ENCODE results near the gene BMAL1.

GRCh38 chr11:12087081-12087702 lies 23.2 kb upstream of the MICAL2 start:
- PRO-cap, 2 experiments = peak in 1 of 2 experiments; most common plus-strand start chr11:12087376 (in 1); most common minus-strand start chr11:12087270 (in 1)
- RAMPAGE, long total RNA, 5 experiments = no peak in any of the 5 experiments

DNA sequence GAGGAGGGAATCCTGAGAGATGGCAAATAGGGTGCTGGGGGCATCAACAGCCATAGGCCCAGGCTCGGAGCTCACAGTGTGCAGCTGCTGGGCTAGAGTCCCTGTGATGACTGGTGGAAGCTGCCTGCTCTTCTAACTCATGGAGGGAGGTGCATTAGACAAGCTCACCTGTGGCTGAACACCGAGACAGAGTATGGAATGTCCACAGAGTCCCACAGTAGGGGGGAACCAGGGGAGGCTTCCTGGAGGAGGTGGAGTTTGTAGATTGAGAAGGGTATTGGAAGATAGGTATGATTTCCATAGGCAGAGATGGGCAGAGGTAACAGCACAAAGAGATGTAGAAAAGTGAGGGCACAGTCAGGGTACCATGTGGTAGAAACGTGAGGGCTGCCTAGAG lies 9.9 kb downstream of the MICAL2 start:
- PRO-cap, 2 experiments = no peak in any of the 2 experiments
- RAMPAGE, long total RNA, 5 experiments = no peak in any of the 5 experiments

DNA sequence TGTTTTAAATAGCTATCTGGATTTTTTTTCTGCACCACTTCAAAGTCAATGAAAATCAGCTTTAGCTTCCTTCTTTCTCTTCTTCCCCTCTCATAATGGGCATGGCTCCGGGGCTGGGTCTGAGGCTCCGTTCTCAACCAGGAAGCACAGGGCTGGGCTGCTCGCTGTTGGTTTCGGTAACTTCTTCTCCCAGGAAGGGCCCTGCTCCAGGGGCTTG lies 23.8 kb downstream of the MICAL2 start:
- PRO-cap, 2 experiments = no peak in any of the 2 experiments
- RAMPAGE, long total RNA, 5 experiments = no peak in any of the 5 experiments

GRCh38 chr11:12138899-12139982 lies 28.9 kb downstream of the MICAL2 start:
- PRO-cap, 2 experiments = no peak in any of the 2 experiments
- RAMPAGE, long total RNA, 5 experiments = no peak in any of the 5 experiments

DNA sequence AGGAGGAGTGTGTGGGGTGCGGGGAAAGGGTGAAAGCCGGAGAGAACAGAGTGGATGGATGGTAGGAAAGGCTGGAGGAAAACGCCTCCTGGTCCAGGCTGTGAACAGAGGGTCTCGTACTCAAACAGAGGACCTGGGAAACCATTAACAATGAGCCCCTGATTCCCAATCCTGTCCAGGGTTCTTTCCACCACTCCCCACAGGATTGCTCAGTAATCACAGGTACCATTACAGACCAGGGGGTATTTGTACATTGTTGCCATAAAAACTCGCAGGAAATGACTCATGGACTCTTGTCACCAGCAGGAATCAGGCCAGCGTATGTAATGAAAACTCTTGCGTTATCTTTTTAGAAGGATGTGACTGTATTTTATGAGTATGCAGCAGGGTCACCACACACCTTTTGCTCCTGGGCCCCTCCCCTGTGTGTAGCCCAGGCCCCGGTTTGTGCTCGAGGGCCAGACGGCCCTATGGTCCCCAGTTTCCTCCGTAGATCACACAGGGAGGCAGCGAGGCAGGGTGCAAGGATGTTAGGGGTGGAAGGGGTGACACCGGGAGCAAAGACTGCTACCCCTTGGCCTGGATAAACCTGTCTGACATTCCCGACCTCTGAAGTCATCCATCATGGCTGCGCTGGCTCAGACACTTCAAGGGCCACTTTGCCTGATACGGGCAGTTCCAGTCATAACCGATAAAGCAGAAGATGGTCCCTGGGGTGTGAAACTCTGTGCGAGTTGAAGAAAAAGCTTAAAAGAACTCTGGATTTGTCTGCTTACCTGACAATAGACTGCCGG lies 56.7 kb downstream of the MICAL2 start:
- PRO-cap, 2 experiments = no peak in any of the 2 experiments
- RAMPAGE, long total RNA, 5 experiments = no peak in any of the 5 experiments

DNA sequence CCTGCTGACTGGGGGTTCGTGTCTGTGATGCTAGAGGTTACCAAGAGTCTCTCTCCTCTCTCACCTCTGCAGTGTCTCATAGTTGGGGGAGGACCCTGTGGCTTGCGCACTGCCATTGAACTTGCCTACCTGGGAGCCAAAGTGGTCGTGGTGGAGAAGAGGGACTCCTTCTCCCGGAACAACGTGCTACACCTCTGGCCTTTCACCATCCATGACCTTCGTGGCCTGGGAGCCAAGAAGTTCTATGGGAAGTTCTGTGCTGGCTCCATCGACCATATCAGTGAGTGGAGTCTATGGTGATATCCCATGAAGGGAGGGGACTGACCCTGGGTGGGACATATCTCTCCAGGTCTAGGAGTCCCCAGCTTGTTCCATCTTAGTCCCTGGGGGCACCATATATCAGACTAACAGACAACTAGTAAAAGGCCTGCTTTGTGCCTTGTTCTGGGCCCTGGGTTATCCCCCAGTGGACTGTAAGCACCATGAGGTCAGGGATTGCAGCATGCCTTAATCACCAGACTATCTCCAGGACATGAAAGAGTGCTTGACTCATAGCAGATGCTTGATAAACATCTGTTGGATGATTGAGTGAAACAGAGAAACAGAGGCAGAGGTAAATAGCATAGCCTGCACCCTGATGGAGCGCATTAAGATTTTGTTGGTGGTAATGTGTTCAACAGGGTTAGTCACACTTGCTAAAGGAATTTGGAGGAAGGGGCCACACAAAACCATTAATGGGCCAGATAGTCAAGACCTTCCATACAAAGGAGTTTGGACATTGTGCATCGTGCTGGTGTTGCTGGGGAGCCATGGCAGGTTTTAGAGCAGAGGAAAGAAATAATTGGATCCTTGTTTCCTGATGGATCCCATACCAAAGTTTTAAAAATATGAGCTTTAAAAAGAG lies 94.0 kb downstream of the MICAL2 start:
- PRO-cap, 2 experiments = no peak in any of the 2 experiments
- RAMPAGE, long total RNA, 5 experiments = no peak in any of the 5 experiments

DNA sequence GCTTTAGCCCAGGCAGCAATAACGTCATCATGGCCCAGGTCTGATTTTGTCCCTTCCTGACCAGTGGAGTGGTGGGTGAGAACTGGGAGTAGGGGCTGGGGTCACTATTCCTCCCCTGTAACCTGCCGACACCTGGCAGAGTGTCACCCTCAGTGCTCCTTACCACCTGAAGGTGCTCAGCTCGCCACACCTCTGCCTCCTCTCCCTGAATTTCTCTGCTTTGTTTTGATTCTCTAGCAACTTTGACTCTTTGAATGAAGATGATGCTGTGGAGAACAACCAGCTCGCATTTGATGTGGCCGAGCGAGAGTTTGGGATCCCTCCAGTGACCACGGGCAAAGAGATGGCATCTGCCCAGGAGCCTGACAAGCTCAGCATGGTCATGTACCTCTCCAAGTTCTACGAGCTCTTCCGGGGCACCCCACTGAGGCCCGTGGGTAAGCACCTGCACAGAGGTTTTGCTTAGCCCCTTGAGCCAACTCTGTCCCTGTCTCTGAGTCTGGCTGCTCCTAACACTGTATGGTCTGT lies 115.6 kb downstream of the MICAL2 start:
- PRO-cap, 2 experiments = no peak in any of the 2 experiments
- RAMPAGE, long total RNA, 5 experiments = no peak in any of the 5 experiments

DNA sequence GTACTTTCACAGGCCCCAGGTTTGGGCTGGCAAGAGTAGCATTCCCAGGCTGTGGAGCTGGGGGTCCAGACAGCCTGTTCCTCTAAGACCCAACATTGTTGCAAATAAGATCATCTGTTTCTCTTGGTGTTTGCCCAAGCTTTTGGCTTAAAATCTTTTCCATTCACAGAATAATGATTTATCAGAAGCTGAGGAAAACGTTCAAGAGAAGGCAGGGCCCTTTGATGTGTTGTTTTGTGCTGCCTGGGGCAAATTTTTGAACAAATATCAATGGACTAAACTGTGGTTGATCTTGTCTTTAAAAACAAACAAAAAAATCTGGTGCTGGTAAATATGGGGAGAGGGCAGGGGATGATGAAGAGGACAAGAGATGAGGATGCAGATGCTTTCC lies 124.0 kb downstream of the MICAL2 start:
- PRO-cap, 2 experiments = no peak in any of the 2 experiments
- RAMPAGE, long total RNA, 5 experiments = no peak in any of the 5 experiments

DNA sequence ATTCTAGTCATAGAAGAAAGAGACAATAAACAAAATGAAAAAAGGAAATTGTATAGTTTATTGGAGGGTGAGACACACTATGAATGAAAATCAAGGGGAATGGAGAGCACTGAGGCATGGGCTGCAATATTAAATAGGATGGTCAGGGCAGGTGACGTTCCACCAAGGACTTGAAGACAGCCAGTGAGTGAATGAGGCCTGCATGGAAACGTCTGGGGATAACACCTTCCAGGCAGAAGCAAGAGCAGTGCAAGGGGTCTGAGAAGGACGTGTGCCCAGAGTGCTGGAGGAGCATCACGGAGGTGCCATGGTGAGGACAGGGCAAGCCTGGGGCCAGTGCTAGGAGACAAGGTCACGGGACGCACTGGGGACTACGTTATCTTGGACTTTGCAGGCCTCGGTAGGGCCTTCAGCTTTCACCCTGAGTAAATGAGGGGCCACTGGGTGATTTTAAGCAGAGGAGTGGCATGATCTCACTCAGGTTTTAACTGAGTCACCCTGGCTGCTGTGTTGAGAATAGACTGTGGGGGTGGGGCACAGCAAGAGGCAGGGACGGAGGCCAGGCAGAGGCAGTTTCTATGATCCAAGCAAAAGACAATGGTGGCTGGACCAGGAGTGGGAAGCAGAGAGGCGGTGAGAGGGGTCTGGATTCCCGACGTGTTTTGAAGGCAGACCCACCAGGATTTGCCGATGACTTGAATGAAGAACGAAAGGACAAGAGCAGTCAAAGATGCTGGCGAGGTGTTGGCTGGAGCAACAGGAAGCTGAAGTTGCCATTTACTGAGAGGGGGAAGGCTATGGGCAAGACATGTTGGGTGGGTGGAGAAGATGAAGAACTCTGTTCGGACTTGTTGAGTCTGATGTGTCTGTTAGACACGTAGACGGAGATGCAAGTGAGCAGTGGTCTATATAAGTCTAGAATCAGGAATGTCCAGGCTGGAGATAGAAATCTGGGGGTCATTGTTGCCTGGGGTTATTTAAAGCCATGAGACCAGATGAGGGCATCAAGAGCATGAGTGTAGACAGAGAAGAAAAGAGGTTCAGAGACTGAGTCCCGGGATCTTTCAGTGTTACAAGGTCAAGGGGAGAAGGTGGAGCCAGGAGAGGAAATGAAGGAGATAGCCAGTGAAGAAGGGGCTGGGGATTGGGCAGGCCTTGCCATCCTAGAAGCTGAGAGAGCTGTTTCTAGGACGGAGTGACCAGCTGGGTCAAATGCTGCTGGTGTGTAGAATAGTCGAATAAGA lies 102.6 kb upstream of the PARVA start:
- PRO-cap, 2 experiments = no peak in any of the 2 experiments
- RAMPAGE, long total RNA, 5 experiments = no peak in any of the 5 experiments

DNA sequence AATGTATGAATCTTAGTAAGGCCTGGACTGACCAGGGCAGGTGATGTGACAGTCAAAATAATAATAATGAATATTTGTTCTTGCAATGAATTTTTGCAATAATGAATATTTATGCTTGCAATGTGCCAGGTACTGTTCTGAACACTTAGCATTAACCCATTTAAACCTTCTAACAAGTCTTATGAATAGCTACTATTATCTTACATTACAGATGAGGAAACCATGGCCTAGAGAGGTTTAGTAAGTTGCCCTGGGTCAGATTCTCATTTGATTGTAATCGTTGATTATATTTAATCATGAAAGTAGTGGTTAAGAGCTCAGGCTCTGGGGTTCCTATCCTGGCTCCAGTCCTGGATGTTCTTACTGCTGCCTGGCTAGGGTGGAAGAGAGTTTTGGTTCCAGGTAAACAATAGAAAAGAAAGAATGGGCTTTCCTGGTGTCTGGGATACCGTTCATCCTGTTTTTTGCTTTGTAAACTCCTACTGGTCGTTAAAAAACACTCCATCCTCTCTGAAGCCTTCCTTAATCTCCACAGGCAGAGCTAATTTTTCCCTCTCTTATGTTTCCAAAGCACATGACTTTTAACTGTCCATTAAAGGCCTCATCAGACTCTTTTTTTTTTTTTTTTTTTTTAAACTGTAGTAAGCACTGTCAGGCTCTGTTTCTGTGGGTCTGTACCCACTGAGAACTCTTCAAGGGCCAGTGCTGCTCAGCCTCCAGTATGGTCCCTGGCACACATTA lies 103.9 kb downstream of the TEAD1 start:
- PRO-cap, 2 experiments = no peak in any of the 2 experiments
- RAMPAGE, long total RNA, 5 experiments = no peak in any of the 5 experiments

DNA sequence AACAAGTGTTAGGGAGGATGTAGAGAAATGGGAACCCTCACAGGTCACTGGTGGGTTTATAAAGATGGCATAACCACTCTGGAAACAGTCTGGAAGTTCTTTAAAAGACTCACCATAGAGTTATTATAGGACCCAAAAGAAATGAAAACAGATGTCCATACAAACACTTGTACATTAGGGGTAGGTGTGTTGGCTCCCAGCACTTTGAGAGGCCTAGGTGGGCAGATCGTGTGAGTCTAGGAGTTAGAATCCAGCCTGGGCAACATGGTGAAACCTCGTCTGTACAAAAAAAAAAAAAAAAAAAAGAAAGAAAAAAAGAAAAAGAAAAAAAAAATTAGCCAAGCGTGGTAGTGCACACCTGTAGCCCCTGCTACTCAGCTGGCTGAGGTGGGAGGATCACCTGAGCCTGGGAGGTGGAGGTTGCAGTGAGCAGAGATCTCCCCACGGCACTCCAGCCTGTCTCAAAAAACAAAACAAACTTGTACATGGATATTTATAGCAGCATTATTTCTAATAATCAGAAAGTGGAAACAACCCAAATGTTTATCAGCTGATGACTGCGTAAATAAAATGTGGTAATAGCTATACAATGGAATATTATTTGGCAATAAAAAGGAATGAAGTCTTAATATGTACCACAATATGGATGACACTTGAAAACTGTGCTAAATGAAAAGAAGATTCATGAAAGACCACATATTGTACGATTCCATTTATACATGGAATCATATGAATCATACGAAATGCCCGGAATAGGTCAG lies 107.6 kb downstream of the TEAD1 start:
- PRO-cap, 2 experiments = no peak in any of the 2 experiments
- RAMPAGE, long total RNA, 5 experiments = no peak in any of the 5 experiments

DNA sequence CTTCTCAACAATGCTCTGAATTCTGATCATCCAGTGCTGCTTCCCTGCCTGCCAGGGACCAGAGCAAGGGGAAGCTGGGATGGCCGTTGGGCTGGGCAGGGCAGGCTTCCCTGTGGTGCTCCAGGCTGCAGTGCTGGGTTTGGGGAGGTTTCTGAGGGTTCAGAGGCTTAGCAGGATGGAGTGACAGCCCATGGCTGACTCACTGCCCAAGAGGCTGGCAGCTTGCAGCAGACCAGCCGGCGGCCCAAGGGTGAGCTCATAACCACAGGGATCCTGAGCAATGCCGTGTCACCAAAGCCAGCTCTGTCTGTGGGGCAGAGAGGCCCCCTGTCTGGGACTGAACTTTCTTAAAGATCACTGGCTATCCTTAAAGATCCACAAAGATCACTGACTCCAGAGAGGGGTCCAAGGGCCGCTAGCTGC lies 61.2 kb upstream of the BMAL1 start:
- PRO-cap, 2 experiments = no peak in any of the 2 experiments
- RAMPAGE, long total RNA, 5 experiments = no peak in any of the 5 experiments

GRCh38 chr11:13277571-13278414 lies at the start of gene BMAL1:
TSS of gene BMAL1 (plus strand) at chr11:13277790.
- PRO-cap, 2 experiments = peak in 2 of 2 experiments; most common plus-strand start chr11:13277816 (in 1); most common minus-strand start chr11:13278048 (in 2)
- RAMPAGE, long total RNA, 5 experiments = no peak in any of the 5 experiments

- PRO-cap, 2 experiments = peak in 1 of 2 experiments; most common plus-strand start chr11:13304116 (in 1)
- RAMPAGE, long total RNA, 5 experiments = no peak in any of the 5 experiments
Observed at GRCh38 chr11:13303352-13304347, 26.1 kb downstream of the BMAL1 start.

DNA sequence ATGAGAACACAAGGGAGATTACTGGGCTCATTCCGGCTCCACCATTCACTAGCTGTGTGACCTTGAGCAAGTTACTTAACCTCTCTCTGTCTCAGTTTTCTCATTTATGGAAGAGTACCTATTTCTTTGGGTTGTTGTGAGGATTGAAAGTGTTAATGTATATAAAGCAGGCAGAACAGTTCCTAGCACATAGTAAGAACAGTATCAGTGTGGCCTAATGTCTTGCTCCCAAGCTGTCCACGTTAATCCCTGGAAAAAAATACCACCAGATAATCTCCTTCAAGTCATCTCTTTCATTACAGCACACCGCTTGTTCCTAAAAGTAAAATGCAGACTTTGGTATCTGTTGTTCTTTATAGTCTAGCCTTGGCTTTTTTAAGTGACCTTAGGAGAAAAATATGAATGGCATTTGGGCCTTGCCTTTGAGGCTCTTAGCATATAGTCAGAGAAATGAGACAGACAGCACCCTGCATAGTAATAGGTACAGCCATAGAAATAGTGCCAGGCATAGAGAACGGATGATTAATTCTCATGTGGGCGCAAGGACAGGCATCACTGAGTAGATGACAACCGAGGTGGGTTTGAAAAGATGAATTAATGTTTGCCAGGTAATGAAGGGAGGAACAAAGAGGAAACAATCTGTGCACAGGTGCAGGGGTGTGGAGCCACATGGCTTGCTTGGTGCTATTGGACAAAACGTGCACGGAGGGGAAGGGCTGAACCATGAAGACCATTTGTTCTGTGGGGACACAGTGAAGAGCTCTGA lies 90.3 kb downstream of the BMAL1 start:
- PRO-cap, 2 experiments = no peak in any of the 2 experiments
- RAMPAGE, long total RNA, 5 experiments = no peak in any of the 5 experiments

GRCh38 chr11:13983437-13983888 lies 20.9 kb downstream of the SPON1 start:
- PRO-cap, 2 experiments = no peak in any of the 2 experiments
- RAMPAGE, long total RNA, 5 experiments = no peak in any of the 5 experiments

DNA sequence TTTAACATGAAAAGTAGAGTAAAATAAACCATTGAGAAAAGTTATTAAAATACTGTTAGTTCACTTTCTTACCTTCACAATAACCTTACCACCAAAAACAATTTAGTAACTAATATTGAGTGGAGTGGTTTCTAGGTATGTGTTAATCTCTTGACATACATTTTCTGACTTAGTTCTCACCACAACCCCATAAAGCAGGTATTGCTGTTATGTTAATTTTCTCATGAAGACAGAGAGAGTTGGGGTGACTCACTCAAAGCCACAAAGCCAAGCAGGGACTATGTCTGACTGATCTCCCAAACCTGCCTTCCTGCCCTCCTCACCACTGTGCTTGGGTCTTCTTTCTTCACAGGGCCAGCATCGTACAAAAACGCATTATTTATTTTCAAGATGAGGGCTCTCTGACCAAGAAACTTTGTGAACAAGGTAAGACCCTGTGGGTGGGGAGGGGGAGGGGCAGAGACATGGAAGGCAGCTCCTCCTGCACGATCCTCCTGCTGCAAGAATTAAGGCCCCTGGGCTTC lies 112.5 kb downstream of the SPON1 start:
- PRO-cap, 2 experiments = no peak in any of the 2 experiments
- RAMPAGE, long total RNA, 5 experiments = no peak in any of the 5 experiments

- PRO-cap, 2 experiments = peak in 1 of 2 experiments; most common plus-strand start chr11:14191493 (in 1); most common minus-strand start chr11:14191526 (in 1)
- RAMPAGE, long total RNA, 5 experiments = no peak in any of the 5 experiments
Observed at GRCh38 chr11:14191227-14192023, 167.6 kb downstream of the RRAS2 start.

- PRO-cap, 2 experiments = no peak in any of the 2 experiments
- RAMPAGE, long total RNA, 5 experiments = no peak in any of the 5 experiments
Observed at GRCh38 chr11:14272074-14272865, 86.7 kb downstream of the RRAS2 start.

GRCh38 chr11:14340529-14341445 lies 18.2 kb downstream of the RRAS2 start:
- PRO-cap, 2 experiments = no peak in any of the 2 experiments
- RAMPAGE, long total RNA, 5 experiments = no peak in any of the 5 experiments

Data from thyroid gland (tissue), 7 donors.